SK-N-SH (cell line): ENCODE data around the gene GALNT13.

DNA sequence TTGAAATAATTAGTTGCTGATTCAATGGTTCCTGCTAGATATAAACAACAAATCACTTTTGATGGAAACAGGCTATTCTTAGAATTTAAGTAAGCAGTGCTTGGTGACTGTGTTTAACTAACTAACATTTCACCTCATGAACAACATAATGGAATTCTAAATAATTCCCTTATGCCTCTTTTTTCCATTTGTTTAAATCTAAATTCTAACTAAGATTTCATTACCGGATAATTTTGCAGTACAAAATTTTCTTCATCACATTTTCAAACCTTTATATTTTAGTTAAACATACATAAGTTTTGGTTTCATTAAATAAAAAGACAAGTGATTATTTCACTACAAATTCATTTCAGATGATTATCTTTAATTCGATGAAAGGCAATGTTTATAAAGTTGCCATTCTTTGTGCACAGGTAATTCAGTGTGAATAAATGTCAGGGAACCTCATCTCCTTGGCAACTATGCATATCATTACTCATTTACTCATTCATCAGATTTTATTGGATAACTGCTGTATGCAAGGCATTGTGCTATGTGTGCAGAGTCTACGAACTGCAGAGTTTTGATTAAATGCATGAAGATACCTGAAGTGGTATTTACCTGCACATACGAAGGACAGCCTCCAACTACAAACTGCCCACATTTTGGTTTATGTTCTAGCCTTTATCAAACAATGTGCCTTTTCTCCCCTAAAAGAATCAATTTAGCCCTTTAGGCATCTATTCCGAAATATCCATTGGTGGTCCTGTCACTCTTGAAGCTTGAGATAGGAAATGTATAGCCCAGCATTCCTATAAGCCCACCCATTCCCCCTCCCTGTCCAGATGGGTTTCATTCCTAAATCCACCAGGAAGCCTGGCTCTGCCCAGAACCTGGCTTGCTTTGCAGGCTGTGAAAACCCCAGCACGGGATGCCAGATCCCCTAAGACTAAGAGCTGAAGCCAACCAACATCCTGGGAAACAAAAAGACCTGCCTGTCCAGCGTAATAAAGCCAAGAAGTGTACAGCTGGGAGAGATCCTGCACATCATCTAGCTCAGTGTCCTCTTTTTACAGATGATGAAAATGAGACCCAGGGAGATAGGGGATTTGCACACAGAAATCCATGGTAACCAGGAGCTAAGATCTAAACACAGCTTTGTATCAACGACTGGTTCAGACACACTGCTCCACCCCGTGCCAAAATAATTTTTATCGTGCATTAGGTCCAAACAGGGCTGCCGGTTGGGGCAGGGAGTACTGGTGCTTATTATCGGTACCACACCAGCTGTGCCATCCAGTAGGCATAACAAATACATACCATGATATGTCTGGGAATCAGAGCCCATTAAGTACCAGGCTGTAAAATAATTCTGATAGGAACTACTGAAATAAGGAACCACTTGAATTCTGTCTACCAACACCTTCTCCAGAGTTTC, 3.3 kb downstream of the RND3 start:
- RRBS = no CpG with 5 or more reads among the region's 12 CpGs
CAGE:
- cytosol, long polyA plus RNA = no peak
- long polyA plus RNA = no peak
- nucleus, long polyA plus RNA = no peak

DNA sequence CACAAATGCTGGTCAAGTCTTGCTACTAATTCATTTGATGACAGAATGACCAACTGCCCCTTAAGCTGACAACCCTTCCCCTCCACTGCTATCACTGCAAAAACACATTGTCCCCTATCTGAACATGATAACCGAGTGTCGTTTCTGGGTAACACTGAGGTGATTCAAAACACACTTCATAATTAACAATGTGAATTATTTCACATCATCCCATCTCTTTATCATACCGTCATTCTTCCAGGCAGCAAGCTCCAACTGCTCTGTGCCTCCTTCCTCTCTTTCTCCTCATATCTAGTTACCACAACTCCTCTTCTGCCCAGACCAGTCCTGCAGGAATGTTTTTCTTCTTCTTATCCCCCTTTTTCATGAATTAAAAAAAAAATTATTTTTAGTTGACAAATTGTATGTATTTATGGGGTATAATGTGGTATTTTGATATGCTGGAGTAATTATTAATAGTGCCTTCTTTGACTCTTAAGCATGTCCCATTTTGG, 38.6 kb downstream of the ARL5A start:
- RRBS = no CpG with 5 or more reads among the region's 3 CpGs
CAGE:
- cytosol, long polyA plus RNA = no peak
- long polyA plus RNA = no peak
- nucleus, long polyA plus RNA = no peak

DNA sequence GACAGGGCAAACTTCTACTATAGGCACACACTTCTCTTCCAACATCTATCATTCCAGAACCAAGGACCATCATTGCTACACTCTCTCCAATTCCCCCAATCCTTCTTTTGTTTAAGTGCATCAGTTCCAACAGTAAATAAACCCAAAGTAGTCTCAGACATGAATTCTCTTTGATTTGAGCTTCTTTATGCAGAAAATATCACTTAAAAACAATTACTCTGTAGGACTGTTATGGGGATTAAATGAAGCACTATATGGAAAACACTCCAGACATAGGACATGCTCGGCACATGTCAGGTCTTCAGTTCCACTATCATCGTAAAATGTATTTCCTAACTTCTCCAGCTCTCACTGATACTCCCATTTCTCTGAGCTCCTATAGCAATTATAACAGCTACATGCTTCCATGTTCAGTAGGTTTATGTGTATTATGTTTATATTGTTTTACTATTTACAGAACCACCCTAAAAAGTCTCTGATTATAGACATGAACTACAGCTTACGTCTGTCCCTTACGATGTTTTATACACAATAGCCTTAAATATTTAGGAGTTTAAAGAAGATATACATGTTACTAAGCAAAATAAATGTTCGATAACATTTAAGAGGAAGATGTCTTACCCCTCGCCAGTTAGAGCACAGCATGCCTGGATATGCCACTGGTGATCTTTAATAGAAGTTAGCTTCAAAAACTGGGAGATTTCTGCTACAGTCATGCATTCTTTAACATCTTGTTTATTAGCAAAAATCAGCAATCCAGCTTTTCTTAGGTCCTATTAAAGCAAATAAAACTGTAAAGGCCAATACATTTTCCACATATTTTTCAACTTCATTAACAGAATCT, 21.8 kb downstream of the ARL5A start:
- RRBS = no CpG with 5 or more reads among the region's 6 CpGs
CAGE:
- cytosol, long polyA plus RNA = no peak
- long polyA plus RNA = no peak
- nucleus, long polyA plus RNA = no peak

- RRBS = no CpG with 5 or more reads among the region's 7 CpGs
CAGE:
- cytosol, long polyA plus RNA = no peak
- long polyA plus RNA = no peak
- nucleus, long polyA plus RNA = no peak
Observed at GRCh38 chr2:152038302-152039092, 60.3 kb downstream of the CACNB4 start.

DNA sequence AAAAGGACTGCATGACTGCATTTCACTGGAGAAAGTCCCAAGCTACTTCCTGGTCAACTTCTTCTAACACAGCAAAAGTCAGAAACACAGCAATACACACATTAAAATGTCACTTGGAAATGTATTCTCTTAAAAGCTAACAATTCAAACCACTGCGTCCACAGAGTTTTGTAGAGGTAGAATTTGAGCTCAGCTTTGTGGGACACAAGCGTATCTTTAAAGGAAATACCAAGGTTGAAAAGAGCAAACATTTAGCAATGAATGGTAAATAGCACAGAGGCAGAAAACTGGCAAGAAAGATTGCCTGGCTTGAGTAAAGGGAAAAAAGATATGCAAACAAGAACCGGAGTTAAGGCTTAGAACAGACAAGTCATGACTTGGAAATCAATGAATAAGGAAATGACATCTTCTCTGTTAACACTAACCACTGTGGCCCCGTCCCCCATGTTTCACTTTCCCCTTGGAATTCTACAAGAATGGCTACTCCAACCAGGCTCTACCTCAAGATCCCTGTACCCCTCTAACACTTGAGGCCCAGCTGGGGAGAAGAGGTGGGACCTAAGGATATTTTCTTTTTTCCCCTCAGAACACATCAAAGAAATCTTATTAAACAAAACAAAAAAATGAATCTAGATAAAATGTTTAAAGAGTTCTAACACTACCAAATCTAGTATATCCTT, 3.9 kb downstream of the STAM2 start:
- RRBS = no CpG with 5 or more reads among the region's 4 CpGs
CAGE:
- cytosol, long polyA plus RNA = no peak
- long polyA plus RNA = no peak
- nucleus, long polyA plus RNA = no peak

GRCh38 chr2:152174918-152175120, 744 bp downstream of the STAM2 start:
- RRBS = no CpG with 5 or more reads among the region's 5 CpGs
CAGE:
- cytosol, long polyA plus RNA = no peak
- long polyA plus RNA = no peak
- nucleus, long polyA plus RNA = no peak

DNA sequence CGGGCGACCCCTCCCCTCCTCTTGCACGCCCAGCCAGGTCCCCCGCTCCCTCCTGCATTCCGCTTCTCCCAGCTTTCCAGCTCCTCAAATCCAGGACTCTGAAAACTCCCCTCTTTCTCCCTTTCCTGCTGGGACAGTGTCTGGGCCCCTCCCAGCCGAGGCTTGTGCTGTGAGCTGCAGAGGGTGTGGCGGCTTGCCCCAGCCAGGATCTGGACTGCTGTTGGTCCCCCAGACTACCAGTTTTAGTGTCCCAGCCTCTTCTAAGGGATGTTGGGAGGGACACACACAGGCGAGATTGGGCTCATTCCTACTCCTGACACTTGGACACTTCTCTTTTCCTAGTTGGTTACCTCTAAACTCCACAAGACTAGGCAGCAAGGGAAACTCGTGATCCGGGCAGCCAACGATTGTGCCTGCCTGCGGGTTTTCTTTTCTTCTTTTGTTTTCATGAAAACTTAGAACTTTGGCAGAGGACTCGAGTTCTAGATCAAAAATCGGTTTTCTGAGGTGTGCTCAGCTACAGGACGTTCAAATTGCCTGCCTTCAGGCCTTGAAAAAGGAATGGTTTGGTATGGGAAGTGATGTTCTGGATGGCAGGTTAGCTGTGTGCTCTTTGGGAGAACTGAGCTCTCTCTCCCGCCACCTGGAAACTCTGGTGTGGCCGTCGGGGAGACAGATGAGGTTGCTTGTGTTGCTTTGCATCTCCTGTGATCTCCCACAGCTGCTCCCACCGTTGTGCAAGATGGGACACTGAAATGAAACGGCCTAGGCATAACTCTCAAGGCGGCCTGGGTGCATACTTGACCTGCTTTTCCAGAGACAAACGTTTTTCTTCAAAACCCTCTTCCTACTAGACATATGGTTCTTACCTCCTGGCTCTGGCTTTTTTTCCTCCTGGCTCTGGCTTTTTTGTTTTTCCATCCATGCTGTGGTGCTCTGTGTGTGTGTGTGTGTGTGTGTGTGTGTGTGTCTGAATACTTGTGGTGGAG, 1.8 kb downstream of the FMNL2 start:
- RRBS = no CpG with 5 or more reads among the region's 22 CpGs
CAGE:
- cytosol, long polyA plus RNA = no peak
- long polyA plus RNA = no peak
- nucleus, long polyA plus RNA = no peak

GRCh38 chr2:152398466-152399537, 63.8 kb downstream of the FMNL2 start:
- RRBS = no CpG with 5 or more reads among the region's 6 CpGs
CAGE:
- cytosol, long polyA plus RNA = no peak
- long polyA plus RNA = no peak
- nucleus, long polyA plus RNA = no peak

DNA sequence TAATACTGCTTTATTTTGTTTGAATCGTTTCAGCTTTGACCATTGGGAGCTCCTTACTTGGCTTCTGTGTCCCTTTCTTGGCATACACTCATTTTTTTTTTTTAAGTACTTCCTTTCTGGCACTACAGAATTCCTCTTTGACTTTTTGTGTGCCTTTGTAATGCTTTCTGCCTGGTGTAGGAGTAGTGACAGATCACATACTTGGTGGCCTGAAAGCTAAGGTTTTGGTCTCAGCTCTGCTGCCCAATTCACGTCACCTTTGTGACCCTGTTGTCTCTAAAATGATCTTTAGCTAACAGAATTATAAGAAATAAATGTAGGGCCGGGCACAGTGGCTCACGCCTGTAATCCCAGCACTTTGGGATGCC, 68.5 kb downstream of the FMNL2 start:
- RRBS = no CpG with 5 or more reads among the region's 4 CpGs
CAGE:
- cytosol, long polyA plus RNA = no peak
- long polyA plus RNA = no peak
- nucleus, long polyA plus RNA = no peak

- RRBS = no CpG with 5 or more reads among the region's 6 CpGs
CAGE:
- cytosol, long polyA plus RNA = no peak
- long polyA plus RNA = no peak
- nucleus, long polyA plus RNA = no peak
Observed at GRCh38 chr2:152443112-152443574, 108.2 kb downstream of the FMNL2 start.

- RRBS = no CpG with 5 or more reads among the region's 16 CpGs
CAGE:
- cytosol, long polyA plus RNA = no peak
- long polyA plus RNA = no peak
- nucleus, long polyA plus RNA = no peak
Observed at GRCh38 chr2:152443575-152444383, 108.8 kb downstream of the FMNL2 start.

DNA sequence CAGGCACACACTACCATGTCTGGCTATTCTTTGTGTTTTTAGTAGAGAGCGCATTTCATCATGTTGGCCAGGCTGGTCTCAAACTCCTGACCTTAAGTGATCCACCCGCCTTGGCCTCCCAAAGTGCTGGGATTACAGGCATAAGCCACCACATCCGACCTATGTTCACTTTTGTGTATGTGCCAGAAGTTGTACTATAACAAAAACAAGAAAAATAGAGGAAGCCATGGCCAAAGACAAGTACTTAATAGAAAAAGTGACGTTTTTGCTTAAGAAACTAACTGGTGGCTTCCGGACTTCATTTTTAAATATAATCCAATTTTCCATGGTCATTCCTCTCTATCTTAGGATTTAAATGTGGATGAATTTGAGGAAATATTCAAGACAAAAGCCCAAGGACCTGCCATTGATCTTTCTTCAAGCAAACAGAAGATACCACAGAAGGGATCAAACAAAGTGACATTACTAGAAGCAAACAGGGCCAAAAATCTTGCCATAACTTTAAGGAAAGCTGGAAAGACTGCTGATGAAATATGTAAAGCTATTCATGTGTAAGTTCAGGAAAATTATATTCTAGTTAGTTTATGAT, 91.0 kb downstream of the PRPF40A start:
- RRBS = no CpG with 5 or more reads among the region's 5 CpGs
CAGE:
- cytosol, long polyA plus RNA = no peak
- long polyA plus RNA = no peak
- nucleus, long polyA plus RNA = no peak

DNA sequence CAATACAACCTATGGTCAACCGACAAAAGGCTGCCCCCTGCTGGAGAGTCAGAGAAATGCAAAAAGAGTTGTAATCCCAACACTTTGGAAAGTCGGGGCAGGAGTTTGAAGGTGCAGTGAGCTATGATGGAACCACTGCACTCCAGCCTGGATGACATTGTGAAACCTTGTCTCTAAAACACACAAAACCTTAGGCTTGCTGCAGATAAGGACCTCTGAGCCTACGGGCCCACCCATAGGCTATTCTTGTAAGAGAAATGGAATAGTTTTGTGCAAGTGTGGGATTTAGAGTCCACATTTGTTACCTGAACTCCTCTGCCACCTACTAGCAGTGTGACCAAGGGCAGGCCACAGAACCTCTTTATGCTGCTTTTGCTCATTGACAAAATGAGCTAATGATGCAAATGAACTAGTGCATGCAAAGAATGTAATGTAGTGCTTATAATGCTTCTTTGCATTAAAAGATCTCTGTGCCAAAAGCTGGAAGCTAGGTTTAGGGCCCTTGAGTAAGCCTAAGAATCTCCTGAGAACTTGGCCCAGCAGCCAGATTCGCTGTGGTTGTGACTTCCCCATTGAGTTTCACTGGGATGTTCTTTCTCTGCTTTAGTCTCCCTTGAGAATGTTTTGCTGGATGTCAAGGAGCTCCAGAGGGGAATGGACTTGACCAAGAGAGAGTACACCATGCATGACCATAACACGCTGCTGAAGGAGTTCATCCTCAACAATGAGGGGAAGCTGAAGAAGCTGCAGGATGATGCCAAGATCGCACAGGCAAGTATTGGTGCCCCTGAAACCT, 81.2 kb downstream of the PRPF40A start:
- RRBS = no CpG with 5 or more reads among the region's 6 CpGs
CAGE:
- cytosol, long polyA plus RNA = no peak
- long polyA plus RNA = no peak
- nucleus, long polyA plus RNA = no peak

GRCh38 chr2:152673361-152673903, 43.8 kb downstream of the PRPF40A start:
- RRBS = no CpG with 5 or more reads among the region's 2 CpGs
CAGE:
- cytosol, long polyA plus RNA = no peak
- long polyA plus RNA = no peak
- nucleus, long polyA plus RNA = no peak

DNA sequence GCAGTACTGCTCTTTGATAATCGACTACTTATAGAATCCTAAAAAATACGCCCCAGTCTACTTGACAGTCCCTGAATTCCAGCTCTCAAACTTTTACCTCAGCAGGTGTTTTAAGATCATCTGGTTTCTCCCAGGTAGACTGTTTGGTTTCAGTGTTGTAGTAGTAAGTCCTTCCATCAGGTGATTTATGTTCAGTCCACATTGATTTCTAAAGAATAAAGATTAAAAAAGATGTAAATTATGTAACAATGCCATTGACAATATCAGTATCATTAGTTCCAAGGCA, 36.2 kb downstream of the PRPF40A start:
- RRBS = no CpG with 5 or more reads among the region's 2 CpGs
CAGE:
- cytosol, long polyA plus RNA = no peak
- long polyA plus RNA = no peak
- nucleus, long polyA plus RNA = no peak

GRCh38 chr2:152707251-152707877, 9.9 kb downstream of the PRPF40A start:
- RRBS = no CpG with 5 or more reads among the region's 12 CpGs
CAGE:
- cytosol, long polyA plus RNA = no peak
- long polyA plus RNA = no peak
- nucleus, long polyA plus RNA = no peak

DNA sequence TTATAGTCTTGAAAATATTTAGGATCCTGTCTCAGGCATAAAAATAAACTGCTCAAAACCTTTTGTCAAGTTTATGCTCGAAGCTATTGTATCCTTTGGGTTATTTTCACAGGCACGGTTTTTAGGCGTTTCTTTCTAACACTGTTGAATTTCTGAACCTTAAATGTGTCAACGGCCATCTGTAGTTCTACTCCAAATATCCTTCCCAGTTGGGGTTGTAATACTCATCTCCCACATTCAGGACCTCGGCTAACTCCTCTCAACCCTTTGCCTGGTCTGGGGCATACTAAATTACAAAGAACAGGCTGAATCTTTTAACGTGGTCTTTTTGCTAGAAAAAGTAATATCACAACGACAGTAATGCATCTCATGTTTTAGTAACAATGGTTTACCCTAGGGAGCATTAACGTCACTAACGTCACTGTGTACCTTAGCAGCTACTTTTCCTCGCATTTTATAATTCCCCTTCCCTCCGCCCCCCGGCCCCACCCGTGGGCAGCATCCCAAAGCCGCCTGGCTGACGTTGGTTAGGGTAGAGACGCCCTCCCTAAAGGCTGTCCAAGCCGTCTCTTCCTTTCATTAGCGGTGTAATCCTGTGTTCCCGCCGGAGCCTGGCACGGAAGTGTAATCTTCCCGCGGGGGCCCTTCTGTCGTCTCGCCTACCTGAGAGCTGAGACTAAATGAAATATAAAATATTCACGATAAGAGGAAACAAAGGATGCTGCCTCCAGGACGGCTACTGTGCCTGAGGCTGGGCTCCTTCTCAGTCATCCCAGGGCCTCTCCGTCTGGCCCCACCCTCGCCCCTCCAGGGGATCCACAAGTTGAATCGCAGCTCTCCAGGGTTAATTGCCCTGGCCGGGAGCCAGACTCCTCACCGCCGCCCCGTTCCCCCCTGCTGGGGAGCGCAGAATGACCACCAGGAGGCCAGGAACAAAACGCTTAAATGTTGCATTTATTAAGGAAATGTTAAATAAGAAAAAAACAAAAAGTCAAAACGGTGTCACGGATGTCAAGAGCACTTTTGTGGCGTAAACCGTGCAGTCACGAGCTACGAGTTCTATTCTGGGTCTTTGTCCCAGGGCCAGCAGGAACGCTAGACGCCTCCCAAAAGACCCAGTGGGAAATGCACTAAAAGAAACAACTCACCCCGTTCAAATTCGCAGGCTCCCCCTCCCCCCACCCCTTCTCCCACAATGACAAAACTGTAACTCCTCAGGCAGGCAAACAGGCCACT, 1.7 kb downstream of the RPRM start:
- RRBS = no CpG with 5 or more reads among the region's 46 CpGs
CAGE:
- cytosol, long polyA plus RNA = no peak
- long polyA plus RNA = no peak
- nucleus, long polyA plus RNA = no peak

- RRBS = no CpG with 5 or more reads among the region's 4 CpGs
CAGE:
- cytosol, long polyA plus RNA = no peak
- long polyA plus RNA = no peak
- nucleus, long polyA plus RNA = no peak
Observed at GRCh38 chr2:153593257-153593657, 114.7 kb upstream of the RPRM start.

DNA sequence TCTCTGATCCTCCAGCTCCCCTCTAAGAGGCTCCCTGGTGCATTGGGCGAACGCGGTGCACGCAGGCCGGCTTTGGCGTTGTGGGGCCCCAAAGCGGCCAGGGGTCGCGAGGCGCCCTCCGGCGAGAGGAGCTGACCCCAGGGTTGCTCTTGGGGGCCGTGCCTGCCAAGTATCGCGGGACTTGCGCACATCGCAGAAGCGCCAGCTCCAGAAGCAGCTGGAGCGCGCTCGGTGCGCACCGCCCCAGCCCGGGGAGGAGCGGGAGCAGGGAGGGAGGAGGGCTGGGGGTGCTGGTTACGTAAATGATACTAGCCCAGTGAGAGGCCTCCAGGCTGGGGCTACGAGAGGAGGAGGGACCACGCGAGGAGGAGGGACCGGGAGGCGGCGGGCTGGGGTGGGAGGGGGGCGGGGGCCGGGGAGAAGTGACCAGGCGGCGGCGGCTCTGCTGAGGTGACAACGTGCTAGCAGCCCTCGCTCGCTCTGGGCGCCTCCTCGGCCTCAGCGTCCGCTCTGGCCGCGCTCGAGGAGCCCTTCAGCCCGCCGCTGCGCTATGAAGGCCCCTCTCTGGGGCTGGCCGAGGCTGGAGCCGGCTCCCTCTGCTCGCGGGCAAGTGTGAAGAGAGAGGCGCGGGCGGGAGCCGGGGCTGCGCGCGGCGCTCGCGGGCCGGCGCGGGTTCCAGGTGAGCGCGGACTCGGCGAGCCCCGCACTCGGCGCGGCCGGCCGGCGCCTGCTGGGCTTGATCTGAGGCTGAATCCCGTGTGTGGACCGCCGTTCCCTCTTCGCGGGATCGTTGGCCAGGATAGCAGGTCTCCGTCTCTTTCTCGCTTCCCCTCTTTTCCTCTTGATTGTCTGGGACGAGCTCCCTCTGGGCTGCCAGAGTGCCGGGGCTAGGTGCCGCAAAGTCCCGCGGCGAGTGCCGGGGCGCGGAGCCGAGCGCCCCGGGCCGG, at the start of gene GALNT13:
GALNT13 (plus strand) TSS at position 425 of the 947 bp plus-strand sequence.
- RRBS = 2% methylated on average over 24 of the region's 99 CpGs
CAGE:
- cytosol, long polyA plus RNA = no peak
- long polyA plus RNA = no peak
- nucleus, long polyA plus RNA = no peak

DNA sequence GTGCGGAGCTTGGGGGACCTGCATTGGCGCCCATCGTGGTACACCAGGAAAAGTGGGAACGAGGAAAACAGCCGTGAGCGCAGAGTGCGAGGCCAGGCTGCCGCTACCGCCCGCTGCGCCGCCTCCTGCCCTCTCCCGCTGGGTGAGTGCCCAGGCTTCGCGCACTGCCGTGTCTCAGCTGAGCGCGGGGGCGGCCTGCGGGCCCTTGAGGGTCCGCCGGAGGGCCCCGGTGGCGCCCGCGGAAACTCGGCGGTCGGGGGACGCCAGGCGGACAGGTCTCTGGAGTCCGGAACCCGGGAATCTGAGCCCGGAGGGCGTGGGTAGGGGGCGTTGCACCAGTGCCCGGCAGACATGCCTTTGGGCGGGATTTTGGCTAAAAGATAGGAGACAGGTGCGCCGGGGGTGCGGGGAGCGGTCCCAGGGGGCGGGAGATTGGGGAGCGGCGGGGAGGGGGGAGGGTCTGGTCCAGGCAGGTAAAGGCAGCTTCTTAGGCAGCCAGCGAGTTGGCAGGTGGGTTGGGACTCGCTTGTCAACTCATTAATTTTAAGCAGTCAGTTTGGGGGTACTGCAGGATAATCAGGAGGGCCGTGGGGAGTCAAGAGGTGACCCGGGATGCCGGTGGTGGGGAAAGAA, 546 bp upstream of the KCNJ3 start:
- RRBS = 2% methylated on average over 12 of the region's 50 CpGs
CAGE:
- cytosol, long polyA plus RNA = no peak
- long polyA plus RNA = no peak
- nucleus, long polyA plus RNA = no peak